ENCODE data around the gene SPINDOC.

DNA sequence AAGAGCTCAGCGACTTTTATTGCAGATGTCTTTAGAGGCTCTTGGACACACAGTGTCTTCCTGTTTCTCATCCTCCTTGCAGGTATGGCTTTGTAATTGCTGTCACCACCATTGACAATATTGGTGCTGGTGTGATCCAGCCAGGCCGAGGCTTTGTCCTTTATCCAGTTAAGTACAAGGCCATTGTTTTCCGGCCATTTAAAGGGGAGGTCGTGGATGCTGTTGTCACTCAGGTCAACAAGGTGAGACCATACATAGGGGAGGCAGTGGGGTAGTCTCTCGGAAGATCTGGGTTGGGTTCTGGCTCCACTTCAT, 1.4 kb downstream of the POLR2G start:
- PRO-cap, 2 experiments = no peak in any of the 2 experiments

- PRO-cap, 2 experiments = no peak in any of the 2 experiments
Measured at GRCh38 chr11:62799363-62799947, 5.8 kb downstream of the NXF1 start.

- PRO-cap, 2 experiments = no peak in any of the 2 experiments
Measured at GRCh38 chr11:62800846-62801324, 4.4 kb downstream of the NXF1 start.

GRCh38 chr11:62888898-62889290, 8.2 kb downstream of the SLC3A2 start:
- PRO-cap, 2 experiments = no peak in any of the 2 experiments

DNA sequence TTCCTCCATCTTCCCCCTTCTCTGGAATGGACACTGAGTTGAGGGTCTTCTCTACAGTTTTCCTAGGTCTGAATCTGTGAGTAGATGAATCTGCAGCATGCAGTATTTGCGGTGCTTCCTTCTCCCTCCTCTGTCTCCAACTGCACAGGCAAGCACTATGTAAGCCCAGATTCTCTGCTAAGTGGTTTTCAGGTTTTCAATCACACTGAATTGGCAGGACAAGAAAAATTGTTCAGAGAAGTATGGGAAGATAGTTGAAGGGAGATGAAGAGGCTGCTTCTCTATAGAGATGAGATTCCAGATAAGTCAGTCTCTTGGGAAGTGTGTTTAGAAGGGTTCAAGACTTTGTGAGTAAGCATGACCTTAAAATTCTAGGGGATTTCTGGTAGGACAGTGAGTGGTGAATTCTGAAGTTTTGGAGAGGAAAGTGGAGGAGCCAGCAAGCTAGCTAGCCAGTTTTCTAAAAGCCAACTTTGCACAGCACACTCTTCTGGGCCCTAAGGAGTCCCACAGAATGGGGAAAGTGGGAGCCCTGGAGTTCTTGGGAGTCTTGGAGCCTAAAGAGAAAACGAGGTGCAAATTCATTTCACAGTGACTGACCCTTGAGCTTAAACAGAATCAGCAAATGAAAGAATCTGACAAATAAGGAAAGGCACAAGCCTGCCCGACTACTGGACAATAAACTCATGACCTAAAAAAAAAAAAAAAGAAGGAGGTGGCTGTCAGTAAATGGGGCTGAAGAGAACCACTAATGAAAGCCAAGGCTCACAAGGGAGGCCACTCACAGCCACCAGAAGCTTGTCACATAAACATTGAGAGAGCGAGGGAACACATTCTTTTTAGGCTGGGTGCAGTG, 3.5 kb upstream of the SLC22A25 start:
- PRO-cap, 2 experiments = peak in 1 of 2 experiments; most common plus-strand start position 751 of the sequence (in 1); most common minus-strand start position 559 of the sequence (in 1)

- PRO-cap, 2 experiments = no peak in any of the 2 experiments
Measured at GRCh38 chr11:63518587-63518857, 12.6 kb downstream of the LGALS12 start.

- PRO-cap, 2 experiments = no peak in any of the 2 experiments
Measured at GRCh38 chr11:63529159-63529974, 7.2 kb upstream of the PLAAT4 start.

GRCh38 chr11:63558416-63559105, 4.6 kb downstream of the PLAAT2 start:
- PRO-cap, 2 experiments = no peak in any of the 2 experiments

DNA sequence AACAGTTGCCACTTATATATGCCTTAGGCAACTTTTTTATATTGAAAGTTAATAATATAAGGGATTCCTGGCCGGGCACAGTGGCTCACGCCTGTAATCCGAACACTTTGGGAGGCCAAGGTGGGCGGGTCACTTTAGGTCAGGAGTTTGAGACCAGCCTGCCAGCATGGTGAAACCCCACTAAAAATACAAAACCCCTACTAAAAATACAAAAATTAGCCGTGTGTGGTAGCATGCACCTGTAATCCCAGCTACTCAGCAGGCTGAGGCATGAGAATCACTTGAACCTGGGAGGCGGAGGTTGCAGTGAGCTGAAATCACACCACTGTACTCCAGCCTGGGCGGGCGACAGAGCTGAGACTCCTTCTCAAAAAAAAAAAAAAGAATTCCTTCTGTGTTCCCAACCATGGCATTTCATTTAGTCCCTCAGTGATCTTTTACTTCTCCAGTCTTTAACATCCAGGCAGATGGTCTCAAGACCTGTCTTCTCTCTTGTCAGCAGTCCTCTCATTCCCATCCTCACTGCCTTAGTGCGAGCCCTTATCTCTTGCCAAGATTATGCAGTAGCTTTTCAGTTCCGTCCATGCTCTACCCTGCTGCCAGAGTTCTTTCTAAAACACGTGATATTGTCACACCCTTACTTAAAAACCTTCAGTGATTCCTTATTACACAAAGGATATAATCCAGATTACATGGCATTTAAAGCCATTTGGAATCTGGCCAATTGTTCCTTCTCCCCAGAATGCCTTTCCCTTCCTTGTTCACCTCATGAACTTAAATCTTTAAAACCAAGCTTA, 17.8 kb downstream of the RTN3 start:
- PRO-cap, 2 experiments = no peak in any of the 2 experiments

DNA sequence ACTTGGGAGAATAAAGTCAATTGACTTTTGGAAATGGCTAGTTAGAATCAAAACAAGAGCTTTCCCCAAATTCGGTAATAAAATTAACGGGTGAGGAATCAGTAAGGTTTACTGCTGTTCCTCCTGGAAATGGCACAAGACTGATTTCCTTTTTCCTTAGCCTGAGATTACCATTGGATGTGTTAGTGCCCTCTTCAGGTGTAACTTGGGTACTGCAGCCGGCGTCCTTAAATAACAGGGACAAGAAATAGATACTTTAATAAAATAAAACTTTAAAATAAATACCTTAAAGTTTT, 29.9 kb downstream of the ZFTA start:
- PRO-cap, 2 experiments = no peak in any of the 2 experiments

DNA sequence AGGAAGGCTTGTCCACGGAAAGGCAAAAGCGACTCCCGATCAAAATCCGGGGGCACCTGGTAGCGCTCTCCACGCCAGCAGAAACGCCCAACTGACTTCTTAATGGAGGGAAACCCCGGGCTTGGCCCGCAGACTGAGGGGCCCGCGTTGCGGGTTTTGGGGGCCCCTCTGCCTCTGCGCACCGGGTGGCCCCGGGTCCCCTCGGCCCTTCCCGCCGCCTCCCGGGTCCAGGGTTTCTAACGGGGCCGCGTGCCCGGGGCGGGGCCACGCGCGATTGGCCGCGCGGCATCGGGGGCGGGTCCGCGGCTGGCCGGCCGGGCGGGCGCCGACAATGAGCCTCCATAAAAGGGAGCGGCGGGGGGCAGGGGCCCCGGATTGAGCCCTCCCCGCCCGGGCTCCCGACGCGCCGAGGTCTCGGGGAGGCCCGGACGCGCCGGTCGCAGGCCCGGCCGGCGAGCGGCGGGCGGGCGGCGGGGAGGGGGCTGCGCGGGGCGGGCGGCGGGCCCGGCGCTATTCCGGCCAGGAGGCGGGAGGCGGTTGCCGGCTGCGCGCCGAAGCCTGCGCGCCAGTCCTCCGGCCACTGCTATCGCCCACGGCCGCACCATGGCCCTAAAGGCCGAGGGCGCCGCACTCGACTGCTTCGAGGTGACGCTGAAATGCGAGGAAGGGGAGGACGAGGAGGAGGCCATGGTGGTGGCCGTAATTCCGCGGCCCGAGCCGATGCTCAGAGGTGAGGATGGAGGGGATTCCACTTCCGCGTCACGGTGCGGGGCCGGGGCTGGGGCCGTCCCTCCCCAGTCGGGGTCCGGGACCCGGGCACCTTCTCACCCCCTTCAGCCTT, at the start of gene SPINDOC:
SPINDOC (plus strand) TSS at position 373 of the 841 bp plus-strand sequence.
- PRO-cap, 2 experiments = peak in 2 of 2 experiments; most common plus-strand start position 409 of the sequence (in 2); most common minus-strand start position 213 of the sequence (in 2)

DNA sequence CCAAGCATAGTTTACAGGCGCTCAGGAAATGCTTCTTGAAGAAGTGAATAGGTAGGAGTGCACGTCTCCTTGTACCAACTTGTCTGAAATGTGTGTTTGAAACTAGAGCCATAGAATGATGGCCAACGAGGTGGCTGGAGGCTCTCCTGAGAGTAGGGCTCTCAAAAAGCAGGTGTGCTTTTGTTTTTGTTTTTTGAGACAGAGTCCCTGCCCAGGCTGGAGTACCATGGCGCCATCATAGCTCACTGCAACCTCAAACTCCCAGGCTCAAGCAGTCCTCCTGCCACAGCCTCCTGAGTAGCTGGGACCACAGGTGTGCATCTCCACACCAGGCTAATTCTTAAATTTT, 8.3 kb downstream of the SPINDOC start:
- PRO-cap, 2 experiments = no peak in any of the 2 experiments

DNA sequence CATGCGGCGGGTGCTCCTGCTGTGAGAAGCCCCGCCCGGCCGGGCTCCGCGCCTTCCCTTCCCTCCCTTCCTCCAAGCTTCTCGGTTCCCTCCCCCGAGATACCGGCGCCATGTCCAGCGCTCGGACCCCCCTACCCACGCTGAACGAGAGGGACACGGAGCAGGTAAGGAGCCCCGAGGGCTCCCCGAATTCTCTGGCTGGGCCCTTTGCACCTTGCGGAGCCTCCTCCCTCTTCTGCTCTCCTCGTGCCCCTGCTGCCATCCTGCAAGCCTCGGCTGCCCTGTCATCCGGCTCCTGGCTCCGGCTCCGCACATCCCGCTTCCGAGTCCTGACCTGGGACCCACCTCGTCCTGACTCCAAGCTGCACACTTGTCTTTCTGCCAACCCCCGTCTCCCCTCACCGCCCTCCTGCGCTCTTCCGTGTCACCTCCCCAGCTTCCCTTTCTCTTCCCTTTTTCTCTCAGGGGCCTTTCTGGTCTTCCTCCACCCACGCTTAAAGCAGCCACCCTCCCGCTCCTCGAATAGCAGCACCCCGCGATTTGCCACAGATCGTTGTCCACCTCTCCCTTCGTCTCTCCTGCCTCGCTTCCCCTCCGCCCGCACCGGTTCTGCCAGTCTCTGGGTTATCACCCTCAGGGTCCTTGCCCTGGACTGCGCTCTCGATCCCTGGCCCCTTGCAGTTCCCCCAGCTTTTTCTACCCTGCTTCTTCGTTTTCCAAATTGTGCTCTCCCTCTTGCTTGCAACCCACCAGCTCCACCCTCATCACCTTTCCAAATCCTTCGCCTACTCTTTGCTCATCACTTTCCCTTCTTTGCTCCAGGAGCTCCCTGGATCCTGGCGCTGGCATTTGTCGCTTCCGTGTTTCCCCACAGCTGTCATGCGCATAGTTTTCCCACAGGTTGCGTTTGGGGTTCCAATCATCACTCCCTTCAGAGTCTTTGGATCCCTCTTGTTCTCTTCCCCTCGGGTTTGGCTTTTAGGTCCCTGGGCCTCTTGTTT, 787 bp downstream of the MARK2 start:
- PRO-cap, 2 experiments = peak in 1 of 2 experiments; most common minus-strand start position 445 of the sequence (in 1)

- PRO-cap, 2 experiments = no peak in any of the 2 experiments
Measured at GRCh38 chr11:63869024-63869721, 30.3 kb downstream of the MARK2 start.

DNA sequence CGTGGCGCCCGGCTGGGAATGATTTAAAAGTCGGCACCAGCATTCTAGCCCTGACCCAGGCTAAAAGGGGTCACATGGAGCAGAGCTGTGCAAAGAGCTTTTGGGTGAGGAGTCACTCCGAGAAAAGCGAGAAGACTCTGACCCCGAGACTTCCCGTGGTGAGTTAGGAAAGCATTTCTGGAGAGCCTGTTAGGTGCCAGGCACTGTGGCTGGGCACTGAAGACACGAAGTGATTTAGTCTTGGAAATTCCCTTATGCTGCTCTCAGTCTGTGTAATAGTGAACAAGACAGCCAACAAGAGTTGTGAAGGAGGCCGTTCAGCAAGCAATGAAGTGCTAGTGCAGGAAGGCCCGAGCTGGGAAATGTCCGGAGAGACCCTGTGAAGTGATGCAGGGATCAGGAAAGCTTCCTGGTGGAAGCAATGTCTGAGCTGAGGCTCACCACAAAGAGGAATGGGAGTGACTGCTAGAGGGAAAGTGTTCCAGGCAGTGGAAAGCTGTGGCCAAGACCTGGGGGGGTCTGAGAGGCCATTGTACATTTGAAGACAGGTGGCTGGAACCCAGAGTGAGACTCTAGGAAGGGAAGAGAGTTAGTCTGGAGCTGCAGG, 31.6 kb downstream of the MARK2 start:
- PRO-cap, 2 experiments = no peak in any of the 2 experiments

- PRO-cap, 2 experiments = no peak in any of the 2 experiments
Measured at GRCh38 chr11:63904538-63905492, 12.1 kb downstream of the RCOR2 start.

- PRO-cap, 2 experiments = no peak in any of the 2 experiments
Measured at GRCh38 chr11:63907581-63908348, 9.2 kb downstream of the RCOR2 start.

GRCh38 chr11:63986619-63987463, 603 bp downstream of the OTUB1 start:
- PRO-cap, 2 experiments = peak in 2 of 2 experiments; most common plus-strand start chr11:63986840 (in 1); most common minus-strand start chr11:63986756 (in 2)

DNA sequence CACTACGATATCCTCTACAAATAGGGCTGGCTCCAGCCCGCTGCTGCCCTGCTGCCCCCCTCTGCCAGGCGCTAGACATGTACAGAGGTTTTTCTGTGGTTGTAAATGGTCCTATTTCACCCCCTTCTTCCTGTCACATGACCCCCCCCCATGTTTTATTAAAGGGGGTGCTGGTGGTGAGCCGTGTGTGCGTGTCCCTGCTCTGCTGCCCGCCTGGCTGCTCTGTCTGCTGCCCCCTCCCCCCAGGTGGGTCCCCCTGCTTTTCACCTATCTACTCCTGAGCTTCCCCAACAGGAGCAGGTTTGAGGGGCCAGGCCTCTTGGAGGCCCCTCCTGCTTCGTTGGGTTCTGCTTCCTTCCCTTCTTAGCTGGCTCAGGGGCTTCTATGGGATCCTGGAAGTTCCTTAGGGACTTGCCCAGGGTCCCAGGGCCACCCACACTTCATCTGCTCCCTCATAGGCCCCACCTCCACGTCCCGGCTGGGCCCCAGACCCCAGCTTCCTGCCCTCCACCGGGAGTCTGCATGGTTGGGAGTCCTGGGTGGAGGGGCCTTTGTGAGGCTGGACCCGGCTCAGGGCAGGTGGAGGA, 11.4 kb downstream of the OTUB1 start:
- PRO-cap, 2 experiments = no peak in any of the 2 experiments

GRCh38 chr11:63998113-63998901, 12.1 kb downstream of the OTUB1 start:
- PRO-cap, 2 experiments = no peak in any of the 2 experiments